NCI-H460 (cell line): ENCODE results near the gene LUM.

DNA sequence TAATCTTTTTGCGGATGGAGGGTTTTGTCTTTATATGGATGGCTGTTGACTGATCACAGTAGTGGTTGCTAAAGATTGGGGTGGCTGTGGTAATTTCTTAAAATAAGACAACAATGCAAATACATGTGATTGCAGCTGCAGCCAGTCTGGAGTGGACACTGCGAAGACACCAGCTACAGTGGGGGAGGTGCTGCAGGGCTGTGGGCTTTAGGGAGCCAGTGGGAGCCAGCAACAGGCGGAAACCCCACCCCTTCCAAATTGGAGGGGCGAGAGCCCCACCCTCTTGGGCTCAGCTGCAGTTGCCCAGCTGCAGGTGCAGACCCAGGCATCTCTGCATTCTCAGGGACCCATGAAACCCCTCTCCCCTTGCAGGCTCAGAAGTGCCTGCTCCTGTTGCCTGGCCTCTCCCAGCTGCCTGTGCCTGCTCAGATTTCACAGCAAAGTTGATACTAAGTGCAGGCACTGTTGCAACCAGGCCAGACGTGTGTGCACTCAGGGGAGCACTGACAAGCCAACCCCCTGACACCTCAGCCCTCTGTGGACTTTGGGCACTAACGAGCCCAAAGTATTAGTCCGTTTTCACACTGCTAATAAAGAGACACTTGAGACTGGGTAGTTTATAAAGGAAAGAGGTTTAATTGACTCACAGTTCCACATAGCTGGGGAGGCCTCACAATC lies 104.9 kb downstream of the MYF5 start:
RAMPAGE:
- cytosol, long total RNA: no peak
- long total RNA: no peak
- nucleus, long total RNA: no peak

RAMPAGE:
- cytosol, long total RNA: no peak
- long total RNA: no peak
- nucleus, long total RNA: no peak
These were observed 20.1 kb downstream of the LIN7A start for GRCh38 chr12:80917573-80918104.

GRCh38 chr12:81297534-81298063 lies 219.7 kb downstream of the ACSS3 start:
RAMPAGE:
- cytosol, long total RNA: no peak
- long total RNA: no peak
- nucleus, long total RNA: no peak

GRCh38 chr12:82708271-82708851 lies 21.7 kb downstream of the TMTC2 start:
RAMPAGE:
- cytosol, long total RNA: no peak
- long total RNA: no peak
- nucleus, long total RNA: no peak

RAMPAGE:
- cytosol, long total RNA: no peak
- long total RNA: no peak
- nucleus, long total RNA: no peak
These were observed 750 bp downstream of the SLC6A15 start for GRCh38 chr12:84911603-84912494.

DNA sequence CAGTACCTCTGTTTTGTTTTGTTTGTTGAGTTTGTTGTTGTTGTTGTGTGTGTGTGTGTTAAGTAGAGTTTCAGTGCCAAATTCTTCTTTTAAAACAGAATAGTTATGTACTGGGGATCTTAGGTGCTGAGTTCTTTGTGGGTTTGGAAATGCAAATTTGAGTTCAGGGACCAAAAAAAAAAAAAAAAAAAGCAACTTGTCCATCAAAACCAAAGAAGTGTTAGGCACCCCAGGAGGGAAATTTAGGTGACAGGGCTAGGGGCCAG lies 53.0 kb downstream of the TSPAN19 start:
RAMPAGE:
- cytosol, long total RNA: no peak
- long total RNA: no peak
- nucleus, long total RNA: no peak

DNA sequence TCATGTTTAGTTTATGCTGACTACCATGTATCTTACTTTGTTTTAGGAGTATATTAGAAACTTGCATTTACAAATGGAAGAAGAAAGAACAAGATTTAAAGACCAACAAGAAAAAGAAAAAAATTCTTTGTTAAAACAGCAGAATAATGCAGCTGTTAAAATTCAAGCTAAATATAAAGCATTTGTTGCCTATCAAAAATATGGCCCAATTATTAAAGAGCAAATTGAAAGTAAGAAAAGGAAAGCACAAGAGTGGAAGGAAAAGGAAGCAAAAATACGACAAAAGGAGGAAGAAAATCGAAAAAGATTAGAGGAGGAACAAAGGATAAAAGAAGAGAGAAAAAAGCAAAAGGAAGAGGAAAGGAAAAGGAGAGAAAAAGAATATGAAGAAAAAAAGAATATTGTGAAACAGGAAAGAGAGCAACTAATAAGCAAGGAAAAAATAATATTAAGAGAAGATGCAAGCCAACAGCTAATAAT lies 19.4 kb downstream of the LRRIQ1 start:
RAMPAGE:
- cytosol, long total RNA: no peak
- long total RNA: no peak
- nucleus, long total RNA: no peak

RAMPAGE:
- cytosol, long total RNA: no peak
- long total RNA: no peak
- nucleus, long total RNA: no peak
These were observed 136.9 kb downstream of the MGAT4C start for GRCh38 chr12:86119332-86119630.

RAMPAGE:
- cytosol, long total RNA: no peak
- long total RNA: no peak
- nucleus, long total RNA: no peak
These were observed 6.5 kb downstream of the MGAT4C start for GRCh38 chr12:86249727-86250153.

RAMPAGE:
- cytosol, long total RNA: no peak
- long total RNA: no peak
- nucleus, long total RNA: no peak
These were observed 456.2 kb upstream of the MGAT4C start for GRCh38 chr12:86712379-86712860.

DNA sequence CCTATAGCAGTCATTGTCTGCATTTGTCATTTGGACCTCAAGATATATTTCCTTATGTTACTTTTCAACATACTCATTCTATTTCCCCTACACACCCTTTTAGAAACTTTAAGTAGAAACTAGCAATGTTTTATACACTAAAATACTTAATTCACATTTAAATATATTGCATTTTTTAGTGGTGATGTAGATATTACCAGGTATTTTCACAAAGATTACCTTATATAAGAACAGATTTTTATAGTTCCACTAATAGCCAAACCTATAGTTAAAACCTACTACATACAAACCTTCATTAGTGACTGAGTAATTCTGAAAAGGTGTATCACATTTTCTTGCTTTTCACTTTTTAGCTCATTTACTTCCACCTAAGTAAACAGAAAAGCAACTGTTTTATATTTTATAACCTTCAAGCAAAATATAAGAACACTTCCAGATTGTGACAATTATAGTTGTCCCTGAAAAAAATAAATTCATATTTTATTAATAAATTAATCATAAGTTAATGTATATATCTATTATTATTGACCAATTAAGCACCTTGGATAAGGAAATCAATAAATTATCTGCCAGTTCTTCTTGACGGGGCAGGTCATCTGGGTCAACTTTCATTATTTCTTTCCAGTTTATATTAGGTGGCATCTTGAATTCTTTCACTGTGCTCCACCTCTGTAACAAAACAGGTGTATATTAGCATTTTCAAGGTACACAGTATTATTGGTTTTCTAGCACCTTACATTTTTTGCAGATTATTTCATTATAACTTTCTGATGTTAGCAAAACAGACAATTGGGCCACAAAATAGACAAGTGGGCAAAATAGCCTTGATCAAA lies 1.0 kb downstream of the CEP290 start:
RAMPAGE:
- cytosol, long total RNA: no peak
- long total RNA: no peak
- nucleus, long total RNA: no peak

RAMPAGE:
- cytosol, long total RNA: no peak
- long total RNA: no peak
- nucleus, long total RNA: no peak
These were observed 192.2 kb downstream of the TMTC3 start for GRCh38 chr12:88334293-88334796.

DNA sequence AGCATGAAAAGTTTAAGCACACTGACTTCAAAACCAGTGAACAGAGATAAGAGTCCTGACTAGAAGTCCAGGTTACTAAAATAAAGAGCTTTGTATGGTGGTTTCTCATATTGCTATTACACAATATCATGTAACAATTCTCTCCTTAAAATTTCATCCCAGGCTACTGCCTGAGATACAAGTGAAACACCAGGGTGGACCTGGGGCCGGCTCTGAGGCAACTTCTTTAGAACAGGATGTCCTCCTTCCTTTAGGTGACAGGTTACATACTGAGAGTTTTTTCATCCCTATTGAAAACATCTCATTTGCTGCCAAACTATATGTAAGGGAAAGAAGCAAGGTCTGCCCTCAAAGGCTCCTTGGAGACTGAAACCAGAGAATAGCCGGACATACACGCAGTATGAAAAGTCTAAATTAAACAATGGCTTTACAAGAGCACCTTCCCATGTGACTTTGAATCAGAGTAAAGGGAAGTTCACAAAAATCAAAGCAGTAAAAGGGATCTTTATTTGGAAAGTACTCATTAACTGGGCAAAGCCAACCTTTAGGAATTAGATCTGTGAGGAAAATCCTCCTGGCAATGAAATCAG lies 139.9 kb downstream of the DUSP6 start:
RAMPAGE:
- cytosol, long total RNA: no peak
- long total RNA: no peak
- nucleus, long total RNA: no peak

DNA sequence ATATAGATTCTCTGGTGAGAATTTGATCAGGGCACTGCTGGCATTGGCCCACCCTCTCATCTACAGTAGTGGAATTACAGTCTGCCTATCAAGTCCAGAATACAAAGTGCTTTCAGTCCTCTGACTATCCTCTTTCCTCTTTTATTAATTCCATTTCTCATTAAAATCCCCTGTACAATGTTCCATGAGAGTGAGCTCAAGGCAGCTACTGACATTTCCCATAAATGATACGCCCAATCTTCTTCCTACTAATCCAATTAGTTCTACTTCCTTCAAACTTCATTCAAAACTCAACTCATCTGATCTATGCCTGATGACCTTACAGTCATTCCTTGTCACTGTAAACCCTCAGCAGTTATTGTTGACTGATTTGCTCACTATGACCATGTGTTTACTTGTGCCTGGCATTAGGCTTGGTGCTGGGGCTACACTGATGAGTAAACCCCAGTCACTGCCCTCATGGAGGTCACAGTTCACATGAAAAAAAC lies 38.3 kb upstream of the DUSP6 start:
RAMPAGE:
- cytosol, long total RNA: no peak
- long total RNA: no peak
- nucleus, long total RNA: no peak

DNA sequence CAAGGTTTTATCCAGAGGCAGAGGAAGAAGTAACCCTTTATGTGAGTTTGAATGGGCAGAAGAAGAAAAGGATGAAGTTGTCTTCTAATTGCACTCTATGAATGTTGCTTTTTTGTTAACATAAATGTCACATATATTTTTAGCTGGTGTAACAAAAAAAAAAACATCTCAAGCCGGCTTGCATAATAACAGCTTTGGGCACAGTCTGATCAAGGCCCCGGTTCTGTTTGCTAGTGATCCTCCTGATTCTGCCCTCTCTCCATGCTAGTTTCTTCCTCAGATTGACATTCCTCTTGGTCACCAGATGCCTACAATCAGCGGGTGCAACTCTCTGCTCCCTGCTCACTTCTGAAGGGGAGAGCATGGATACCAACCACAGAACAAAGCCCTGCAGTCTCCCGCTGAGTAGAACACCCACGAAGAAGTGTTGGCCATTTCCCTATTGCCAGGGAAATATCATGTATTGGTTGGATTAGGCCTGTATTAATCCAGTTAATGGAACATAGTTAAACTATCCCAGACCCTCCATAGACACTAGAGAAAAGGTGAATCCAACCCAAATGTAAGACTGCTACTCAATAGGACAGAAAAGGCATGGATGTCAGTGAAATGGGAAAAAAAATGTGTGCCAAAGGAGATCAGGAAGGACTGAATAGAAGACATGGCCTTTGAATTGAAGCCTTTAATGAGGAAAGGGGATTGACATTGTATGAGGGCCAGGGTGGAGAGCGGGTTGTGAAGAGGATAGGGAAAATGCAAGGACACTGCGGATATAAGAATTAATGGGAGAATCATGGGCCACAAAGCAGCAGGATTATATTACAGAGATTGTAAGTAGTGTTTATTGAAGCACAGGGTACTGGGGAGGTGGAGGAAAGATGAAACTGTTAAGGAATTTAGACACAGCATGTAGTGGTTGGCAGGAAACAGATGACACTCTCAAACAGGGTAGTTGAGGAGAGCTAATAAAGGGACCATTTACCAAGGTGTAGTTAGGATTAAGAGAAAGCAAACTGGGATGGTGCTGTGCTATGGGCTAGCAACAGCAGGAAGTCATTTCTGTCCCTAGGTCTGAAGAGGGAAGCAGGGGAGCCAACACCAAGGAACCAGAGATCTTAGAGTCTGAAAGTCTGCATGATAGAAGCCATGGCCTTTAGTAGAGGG lies 16.2 kb upstream of the POC1B start:
RAMPAGE:
- cytosol, long total RNA: no peak
- long total RNA: no peak
- nucleus, long total RNA: no peak

RAMPAGE:
- cytosol, long total RNA: no peak
- long total RNA: no peak
- nucleus, long total RNA: no peak
These were observed 47.9 kb upstream of the ATP2B1 start for GRCh38 chr12:89756522-89756985.

RAMPAGE:
- cytosol, long total RNA: no peak
- long total RNA: no peak
- nucleus, long total RNA: no peak
These were observed 241.8 kb upstream of the ATP2B1 start for GRCh38 chr12:89950351-89950837.

GRCh38 chr12:91111321-91111749 lies at the start of gene LUM:
TSS of gene LUM (minus strand) at chr12:91111494.
RAMPAGE:
- cytosol, long total RNA: no peak
- long total RNA: no peak
- nucleus, long total RNA: no peak

RAMPAGE:
- cytosol, long total RNA: no peak
- long total RNA: no peak
- nucleus, long total RNA: no peak
These were observed 435.6 kb upstream of the DCN start for GRCh38 chr12:91618168-91618723.

GRCh38 chr12:91922032-91922462 lies 223.6 kb downstream of the BTG1 start:
RAMPAGE:
- cytosol, long total RNA: no peak
- long total RNA: no peak
- nucleus, long total RNA: no peak